Epithelial cell of esophagus (primary cell): ENCODE measurements around a stretch of chr10.

DNA sequence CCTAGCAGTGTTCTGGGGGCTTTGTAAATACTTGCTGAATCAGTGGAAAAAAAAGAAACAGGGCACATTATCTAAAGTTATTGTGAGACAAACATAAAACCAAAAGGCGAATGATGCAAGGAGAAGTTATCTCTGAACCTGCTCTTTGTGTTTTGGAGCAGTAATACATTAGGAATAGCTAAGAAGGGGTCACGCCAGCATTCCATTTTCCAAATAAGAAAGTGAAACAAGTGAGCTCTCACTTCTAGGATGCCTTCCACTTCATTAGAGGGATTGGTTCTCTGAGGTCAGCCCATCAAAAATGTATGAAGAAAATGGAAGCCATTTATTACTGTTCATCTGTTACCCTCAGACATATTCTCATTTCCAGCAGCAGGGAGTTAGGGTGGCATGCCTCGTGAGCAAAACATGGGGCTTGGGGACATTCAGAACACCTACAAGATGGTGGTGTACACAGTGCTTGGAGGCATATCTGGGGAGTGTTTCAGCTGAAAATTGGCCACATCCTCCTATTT lies 93.2 kb downstream of the SPAG6 start:
- RRBS = no CpG with 5 or more reads among the region's 3 CpGs

- RRBS = no CpG with 5 or more reads among the region's 9 CpGs
These were observed 160.8 kb downstream of the SPAG6 start for GRCh38 chr10:22506018-22506524.

GRCh38 chr10:22541157-22542496 lies 172.8 kb downstream of the PIP4K2A start:
- RRBS = no CpG with 5 or more reads among the region's 26 CpGs

DNA sequence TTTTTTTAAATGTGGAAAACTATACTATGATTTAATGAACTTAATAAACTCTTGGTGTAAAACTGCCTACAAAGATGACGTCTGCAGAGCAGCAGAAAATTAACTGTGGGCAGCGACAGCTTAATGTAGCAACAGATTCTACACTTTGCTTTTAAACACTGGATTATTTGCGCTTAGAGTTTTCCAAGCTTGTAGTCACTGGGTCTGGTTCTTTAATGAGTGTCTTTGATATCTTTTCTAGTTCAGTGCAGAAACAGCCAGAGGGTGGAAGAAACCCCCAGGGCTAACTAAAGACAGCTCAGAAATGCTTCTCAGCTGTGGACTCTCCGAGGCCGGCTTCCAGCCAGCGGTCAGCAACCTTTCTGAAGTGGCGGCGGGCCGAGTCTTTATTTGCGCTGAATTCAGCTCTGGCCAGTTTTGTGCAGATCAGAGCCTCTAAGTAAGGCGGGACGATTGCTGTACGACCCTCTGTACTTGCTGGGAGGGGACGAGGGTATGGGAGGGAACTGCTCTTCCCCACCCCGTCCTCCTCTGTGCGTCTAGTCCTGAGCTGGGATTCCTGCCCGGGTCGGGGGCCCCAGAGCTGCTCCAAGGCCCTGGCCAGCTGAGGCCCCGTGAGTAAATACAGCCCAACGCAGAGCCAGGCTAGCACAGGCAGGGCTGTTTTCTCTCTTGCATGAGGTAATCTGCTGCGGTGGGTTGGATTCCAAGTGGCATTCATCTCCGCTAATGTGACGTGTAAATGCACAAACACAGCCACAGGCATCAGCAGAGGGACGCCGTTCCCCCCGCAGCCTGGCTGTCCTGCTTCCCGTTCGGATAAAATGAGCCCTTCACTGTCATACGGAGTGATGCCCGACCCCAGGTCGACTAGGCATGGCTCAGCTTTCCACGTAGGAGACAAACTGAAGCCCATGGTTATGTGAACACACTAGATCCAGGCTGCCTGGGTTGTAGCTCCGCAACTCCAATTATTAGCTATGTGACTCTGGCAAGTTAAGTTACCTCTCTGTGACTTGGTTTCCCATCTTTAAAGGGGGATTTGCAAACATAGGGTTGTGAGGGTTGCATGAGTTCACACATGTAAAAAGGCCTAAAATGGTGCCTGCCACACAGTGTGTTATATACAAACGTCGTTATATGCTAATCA lies 159.7 kb downstream of the PIP4K2A start:
- RRBS = no CpG with 5 or more reads among the region's 35 CpGs

- RRBS = no CpG with 5 or more reads among the region's 10 CpGs
These were observed 136.0 kb downstream of the PIP4K2A start for GRCh38 chr10:22578208-22578911.

DNA sequence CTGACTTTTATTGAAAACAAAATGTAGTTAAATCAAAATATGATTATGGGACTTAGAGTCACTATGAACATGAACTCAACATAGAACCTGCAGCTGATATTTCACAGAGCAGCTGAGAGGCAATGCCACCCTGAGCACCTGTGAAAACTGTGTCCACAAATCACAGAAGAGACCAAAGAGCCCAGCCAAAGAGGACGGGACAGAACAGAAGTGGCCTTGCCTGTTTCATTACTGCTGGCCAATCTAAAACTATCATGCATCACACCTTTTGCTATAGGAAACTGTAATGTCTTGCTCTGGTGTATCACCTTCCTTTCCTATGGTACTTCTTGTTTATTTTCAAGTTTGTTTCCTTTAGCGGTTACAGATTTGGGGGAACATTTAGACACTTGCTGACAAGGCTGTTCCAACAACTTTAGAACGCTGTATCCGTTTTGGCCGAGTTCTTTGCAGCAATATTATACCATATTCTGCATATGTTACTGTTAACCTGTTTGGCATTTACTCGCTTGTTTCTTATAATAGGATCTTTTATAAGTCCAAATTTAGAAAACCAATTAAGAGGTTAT lies 80.3 kb downstream of the PIP4K2A start:
- RRBS = no CpG with 5 or more reads among the region's 6 CpGs

DNA sequence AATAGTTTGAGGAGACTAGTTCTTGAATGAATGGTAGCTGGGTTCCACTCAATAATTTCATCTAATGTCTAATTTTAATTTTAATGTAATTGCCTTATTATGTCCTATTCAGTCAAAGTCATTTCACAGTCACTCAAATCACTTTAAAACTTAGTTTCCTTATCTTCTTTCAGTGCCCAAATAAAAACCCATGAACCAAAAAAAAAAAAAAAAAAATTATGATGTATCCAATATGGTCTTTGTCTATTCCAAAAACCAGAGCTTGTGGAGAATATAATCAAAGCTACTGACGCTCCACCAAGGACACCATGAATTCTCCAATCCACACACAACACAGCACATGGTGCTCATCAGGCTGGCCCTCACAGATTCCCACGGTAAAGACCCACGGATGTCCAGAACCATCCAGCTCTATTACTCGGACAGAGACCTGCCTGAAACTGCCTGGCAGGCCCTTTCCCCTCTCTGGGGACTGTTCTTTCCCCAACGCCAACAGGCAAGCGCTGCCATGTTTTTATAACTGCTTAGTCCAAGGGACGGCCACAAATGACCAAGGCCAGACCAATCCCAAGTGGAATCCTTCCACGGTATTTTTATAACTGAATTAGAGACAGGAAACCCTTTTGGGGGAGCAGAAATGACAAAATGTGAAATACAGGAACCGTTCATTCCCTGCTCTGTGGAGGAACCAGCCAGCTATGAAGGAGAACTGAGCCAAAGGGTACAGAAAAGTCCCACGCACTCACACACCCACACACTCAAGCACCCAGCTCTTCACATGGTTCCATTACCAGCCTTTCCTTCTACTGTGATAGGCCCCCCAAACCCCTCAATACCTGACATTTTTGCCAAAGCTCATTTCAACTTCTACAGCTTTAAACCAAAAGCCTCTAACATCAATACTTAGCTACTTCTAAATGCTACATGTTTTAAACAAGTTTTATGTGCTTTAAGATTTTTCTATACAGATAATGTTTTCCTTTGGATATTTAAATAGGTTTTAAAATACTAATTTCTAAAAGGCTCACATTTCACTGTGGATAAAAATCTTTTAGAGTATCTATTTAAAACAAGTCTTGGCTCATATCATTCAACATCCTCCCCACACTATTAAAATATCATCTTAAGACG lies 4.1 kb downstream of the PIP4K2A start:
- RRBS = no CpG with 5 or more reads among the region's 11 CpGs

DNA sequence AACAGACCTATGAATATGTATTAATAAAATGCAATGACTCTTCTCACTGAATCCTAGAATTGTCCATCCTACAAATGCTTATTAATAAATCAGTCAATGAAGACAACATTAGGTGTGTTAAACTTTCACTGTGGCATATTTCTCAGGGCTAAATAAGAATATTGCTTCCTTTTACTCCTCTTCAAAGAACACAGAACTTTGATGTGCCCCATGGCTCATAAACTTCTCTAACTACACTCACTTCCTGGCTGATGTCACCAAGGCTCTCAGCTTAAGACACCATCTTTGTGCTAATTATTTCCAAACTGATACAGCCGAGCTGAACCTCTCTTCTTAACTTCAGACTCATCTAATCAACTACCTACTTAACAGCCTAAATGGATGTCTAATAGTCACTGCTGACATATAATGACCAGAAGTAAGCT lies 3.7 kb downstream of the C10orf67 start:
- RRBS = no CpG with 5 or more reads among the region's 1 CpG

DNA sequence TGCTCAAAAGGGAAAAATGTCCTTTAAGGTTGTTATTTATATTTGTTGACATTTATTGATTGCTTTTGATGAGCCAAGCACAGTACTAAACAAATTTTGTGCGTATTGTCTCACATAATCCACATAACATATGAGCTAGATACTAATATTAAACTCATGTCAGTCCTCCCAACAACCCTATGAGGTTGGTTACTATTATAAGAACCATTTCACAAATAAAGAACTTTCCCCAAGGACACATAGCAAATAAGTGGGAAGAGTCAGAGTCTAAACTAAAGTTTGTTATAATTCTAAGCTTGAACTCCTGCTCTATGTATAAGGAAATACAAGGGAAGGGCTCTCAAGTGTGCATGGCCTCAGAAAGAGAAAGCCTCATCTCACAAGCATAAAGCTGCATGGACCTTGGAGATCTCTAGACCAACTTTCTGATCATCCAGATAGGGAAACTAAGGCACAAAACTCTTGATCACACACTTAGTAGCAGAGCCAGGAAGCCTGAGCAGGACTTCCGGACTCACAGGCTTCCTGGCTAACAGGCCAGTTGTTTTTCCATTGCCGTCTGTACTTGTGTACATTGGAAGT lies 35.5 kb upstream of the OTUD1 start:
- RRBS = no CpG with 5 or more reads among the region's 3 CpGs

DNA sequence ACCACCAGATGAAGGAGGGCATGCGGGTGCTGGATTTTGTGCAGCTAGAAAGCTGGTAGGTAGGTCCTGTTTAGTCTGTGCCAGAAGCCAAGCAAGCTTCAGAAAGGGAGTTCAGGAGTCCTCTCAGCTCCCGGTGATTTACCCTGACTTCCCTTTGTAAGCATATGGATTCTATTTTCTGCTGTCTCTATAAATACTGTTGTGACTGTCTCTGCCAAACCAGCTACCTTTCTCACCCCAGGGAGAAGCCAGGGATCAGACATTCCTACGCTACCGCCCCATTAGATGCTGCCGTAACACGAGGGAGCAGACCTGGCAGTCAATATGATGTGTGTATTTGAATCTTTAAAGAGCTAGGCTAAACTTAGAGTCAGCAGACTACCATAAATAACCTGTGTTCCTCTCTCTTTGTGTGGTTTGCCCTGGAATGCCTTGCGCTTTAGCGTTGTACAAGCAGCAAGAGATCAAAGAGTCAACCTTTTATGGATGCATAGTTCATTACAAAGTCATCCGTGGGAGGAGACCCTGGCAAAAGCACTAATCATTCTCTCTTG lies 200.3 kb upstream of the KIAA1217 start:
- RRBS = no CpG with 5 or more reads among the region's 9 CpGs

DNA sequence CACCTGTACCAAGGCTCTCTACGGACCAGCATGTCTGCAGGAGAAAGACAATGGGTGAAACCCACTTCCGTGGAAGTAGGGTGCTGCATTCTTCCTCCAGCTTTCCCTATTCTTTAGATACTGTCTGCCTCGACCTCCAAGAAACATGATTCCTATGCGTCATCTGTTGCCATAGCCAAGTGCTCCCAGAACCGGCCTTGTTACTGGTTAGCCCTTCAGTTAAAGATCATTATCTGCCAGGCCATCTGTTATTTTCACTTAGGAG lies 89.1 kb upstream of the KIAA1217 start:
- RRBS = no CpG with 5 or more reads among the region's 5 CpGs

GRCh38 chr10:24262864-24263485 lies 54.0 kb downstream of the KIAA1217 start:
- RRBS = no CpG with 5 or more reads among the region's 8 CpGs

- RRBS = no CpG with 5 or more reads among the region's 2 CpGs
These were observed 256.5 kb downstream of the ARHGAP21 start for GRCh38 chr10:24467160-24467605.

GRCh38 chr10:24473282-24473937 lies 250.3 kb downstream of the ARHGAP21 start:
- RRBS = 98% methylated on average over 1 of the region's 19 CpGs

GRCh38 chr10:24488445-24489132 lies 235.1 kb downstream of the ARHGAP21 start:
- RRBS = no CpG with 5 or more reads among the region's 7 CpGs

GRCh38 chr10:24584606-24585254 lies 139.0 kb downstream of the ARHGAP21 start:
- RRBS = no CpG with 5 or more reads among the region's 21 CpGs

DNA sequence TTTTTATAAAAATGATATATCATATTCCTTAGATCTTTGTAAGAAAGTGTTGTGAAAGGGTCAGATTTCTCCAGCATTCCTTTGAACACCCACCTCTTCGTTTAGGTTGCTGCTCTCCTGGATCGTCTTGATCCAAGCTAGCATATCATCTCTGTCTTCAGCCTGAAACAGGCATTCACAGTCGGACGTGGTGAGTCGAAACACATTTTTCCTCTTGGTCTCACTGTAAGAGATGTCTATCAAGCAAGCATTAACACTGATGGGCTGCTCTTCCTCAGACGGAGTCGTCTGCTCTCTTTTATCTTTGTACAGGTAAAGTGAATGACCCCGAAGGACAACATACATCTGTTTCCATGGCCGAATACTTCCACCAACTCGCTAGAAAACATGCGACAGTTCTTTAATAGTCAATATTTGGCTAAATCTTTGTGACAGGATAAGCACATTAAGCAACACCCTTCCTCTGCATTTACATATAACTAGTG lies 123.1 kb downstream of the ARHGAP21 start:
- RRBS = no CpG with 5 or more reads among the region's 11 CpGs

DNA sequence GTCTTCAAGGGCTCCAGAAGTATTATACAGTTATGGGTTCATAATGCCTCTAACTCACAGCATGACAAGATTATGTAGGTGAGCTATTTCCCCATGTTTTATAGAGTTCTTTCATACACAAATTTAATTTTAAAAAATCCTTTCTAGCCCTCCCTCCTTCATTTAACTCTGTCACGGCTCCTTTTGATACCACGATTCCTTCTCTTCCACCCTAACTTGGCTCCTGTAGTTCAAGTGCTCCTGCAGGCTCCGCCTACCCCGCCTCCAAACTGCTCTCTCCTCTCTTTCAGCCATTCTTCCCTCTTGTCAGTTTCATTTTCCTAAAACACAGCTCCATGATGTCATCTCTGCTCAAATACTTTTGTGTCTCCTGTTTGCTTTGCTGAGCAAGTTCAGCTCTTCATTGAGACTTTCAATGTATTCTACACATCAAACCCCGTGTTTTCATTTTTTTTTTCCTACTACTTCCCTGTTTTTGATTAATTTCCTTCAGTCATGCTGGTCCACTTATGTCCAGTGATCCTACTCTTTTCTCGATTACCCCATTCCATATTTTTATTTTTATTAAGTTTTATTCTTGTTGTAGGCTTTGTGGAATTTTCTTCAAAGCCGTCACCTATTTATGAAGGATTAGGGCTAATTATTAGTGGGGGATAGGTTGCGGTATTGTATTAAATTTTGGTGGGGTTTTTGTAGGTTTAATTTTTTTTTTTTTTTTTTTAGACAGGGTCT lies 85.1 kb downstream of the PRTFDC1 start:
- RRBS = no CpG with 5 or more reads among the region's 8 CpGs

- RRBS = no CpG with 5 or more reads among the region's 1 CpG
These were observed 82.9 kb downstream of the PRTFDC1 start for GRCh38 chr10:24869594-24869853.

GRCh38 chr10:24873116-24873853 lies 79.1 kb downstream of the PRTFDC1 start:
- RRBS = no CpG with 5 or more reads among the region's 4 CpGs